Zone of skin (tissue), 1 donor: ENCODE measurements around a stretch of chr16.

GRCh38 chr16:19854368-19855095, 30.1 kb downstream of the GPRC5B start:
- RRBS: no CpG with 5 or more reads among the region's 7 CpGs

GRCh38 chr16:19886326-19886712, 1.7 kb upstream of the GPRC5B start:
- RRBS: no CpG with 5 or more reads among the region's 14 CpGs

DNA sequence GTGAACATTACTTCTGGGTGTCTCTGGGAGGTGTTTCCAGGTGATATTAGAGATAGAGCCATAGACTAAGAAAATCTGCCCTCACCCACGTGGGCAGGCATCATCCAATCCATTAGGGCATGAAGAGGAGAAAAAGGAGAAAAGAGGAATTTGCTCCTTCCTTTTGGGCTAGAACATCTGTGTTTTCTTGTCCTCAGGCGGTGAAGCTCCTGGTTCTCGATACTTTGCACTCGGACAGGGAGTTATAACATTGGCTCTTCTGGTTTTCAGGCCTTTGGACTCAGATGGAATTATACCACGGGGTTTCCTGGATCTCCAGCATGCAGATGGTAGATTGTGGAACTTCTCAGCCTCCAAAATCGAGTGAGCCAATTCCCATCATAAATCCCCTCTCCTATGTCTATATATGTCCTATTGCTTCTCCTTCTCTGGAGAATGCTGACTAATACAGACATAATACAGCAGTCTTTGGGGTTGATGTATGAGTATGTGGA, 9.9 kb upstream of the ACSM2B start:
- RRBS: no CpG with 5 or more reads among the region's 6 CpGs

DNA sequence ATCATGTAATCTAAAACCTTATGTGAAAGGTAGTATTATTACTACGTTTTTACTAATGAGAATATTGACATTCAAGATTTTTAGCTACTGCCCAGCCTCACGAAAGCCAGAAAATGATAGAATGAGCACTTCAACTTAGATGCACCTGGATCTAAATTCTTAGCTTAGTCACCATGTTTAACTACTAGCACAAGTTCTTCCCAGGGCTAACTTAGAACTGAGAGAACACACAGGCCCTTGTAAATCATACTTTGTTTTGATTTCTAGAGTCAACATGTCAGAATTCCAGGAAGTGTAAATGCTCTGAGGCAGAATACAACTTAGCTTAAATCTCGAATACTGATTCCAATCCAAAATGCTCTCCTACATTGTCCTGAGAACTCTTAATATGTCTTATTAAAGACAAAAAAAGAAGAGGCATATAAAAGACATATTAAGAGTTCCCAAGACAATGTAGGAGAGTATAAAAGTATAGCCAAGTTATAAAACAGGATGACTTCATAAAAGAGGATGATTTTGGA, 6.8 kb upstream of the ACSM1 start:
- RRBS: no CpG with 5 or more reads among the region's 3 CpGs

DNA sequence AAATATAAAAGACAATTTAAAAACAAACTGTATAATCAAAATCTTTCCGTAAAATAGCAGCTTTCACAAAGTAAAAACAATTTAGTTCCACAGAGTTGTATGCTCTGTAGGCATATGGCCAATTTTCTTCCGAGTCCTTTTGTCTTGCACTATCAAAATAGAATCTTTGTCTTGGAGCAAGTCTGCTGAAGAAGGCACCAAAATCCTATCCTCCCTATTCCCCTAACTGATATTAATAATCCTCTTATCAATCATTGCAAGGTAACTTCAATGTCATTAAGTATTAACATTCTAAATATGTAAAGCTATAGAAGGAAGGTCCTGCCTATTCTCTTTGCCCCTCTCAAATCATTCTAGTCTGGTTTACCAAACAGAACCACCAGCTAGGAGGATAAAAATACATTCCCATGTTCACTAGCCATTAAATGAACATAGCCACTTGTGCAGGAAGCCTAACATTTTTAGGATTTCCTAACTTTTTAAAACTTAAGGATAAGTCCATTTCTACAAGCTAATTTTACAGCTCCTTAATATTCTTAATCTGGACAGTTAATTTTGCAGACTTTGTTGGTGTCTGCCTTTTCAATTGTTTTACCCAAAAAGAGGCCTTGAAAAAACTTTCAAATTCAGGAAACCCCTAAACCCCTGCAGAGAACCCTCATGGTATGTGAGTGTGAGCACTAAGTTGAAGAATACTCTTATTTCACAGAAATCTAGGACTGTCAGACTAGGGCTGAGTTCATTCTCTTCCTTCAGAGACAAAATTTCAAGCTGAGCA, 7.3 kb downstream of the THUMPD1 start:
- RRBS: no CpG with 5 or more reads among the region's 2 CpGs

- RRBS: no CpG with 5 or more reads among the region's 9 CpGs
Measured at GRCh38 chr16:20803398-20804169, 2.7 kb downstream of the ERI2 start.

GRCh38 chr16:20866064-20866629, 34.0 kb downstream of the DCUN1D3 start:
- RRBS: no CpG with 5 or more reads among the region's 5 CpGs

DNA sequence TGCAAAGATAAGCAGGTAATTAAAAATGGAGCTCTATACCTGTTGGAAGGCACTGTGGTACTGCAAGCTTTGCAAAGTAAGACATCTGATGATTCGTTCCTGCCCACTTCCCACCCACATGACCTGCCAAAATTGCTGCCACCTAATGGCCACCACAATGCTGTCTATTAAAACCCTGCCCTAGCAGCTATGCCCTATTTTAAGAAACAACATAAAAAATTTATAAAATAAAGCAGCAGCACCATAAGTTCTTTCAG, 25.3 kb downstream of the DCUN1D3 start:
- RRBS: no CpG with 5 or more reads among the region's 1 CpG

- RRBS: no CpG with 5 or more reads among the region's 3 CpGs
Measured at GRCh38 chr16:20918714-20919271, 18.2 kb downstream of the LYRM1 start.

DNA sequence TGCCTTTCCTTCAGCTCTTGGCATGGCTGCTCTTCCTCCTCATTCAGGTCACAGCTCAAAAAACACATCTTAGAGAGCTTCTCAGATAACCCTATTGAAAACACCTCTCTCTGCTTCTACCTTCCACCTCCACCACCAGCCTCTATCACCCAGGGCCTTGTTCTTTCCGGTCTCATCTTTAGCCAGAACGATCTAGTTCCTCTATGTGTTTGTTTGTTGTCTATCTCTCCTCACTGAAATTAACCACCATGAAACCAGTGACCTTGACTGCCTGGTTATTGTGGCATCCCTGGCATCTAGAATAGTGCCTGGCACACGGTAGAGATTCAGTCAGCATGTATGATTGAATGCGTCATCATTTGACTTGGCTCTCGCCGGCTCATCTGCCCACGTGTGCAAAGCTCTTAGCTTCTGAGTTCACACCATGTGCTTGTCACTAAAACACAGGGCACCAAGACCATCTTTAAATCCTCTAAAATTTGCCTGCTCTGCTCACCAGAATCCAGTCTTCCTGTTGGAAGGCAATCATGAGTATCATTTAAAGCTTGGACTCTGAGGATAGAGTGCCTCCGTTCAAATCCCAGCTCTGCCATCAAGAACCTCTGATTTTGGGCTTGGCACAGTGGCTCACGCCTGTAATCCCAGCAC, 12.6 kb downstream of the CRYM start:
- RRBS: no CpG with 5 or more reads among the region's 9 CpGs

DNA sequence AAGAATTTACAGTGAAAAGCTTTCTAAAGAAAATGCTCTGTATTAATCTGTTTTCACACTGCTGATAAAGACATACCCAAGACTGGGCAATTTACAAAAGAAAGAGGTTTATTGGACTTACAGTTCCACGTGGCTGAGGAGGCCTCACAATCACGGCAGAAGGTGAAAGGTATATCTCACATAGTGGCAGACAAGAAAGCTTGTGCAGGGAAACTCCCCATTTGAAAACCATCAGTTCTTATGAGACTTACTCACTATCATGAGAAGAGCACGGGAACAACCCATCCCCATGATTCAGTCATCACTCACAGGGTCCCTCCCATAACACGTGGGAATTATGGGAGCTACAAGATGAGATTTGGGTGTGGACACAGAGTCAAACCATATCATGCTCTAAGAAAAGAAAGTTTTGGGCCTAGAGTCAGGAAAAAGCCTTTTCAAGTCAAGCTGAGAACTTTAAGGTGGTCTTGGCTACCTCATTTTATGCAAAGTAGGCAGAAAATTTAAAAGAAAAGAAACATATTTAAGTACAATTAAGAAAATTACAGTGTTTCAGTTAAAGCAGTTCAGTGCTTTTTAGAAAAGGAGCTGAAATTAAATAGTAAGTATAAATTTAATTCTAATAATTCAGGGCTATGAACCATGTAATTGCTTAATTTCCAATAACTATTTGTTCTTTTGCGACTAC, 24.9 kb upstream of the CRYM start:
- RRBS: no CpG with 5 or more reads among the region's 5 CpGs

DNA sequence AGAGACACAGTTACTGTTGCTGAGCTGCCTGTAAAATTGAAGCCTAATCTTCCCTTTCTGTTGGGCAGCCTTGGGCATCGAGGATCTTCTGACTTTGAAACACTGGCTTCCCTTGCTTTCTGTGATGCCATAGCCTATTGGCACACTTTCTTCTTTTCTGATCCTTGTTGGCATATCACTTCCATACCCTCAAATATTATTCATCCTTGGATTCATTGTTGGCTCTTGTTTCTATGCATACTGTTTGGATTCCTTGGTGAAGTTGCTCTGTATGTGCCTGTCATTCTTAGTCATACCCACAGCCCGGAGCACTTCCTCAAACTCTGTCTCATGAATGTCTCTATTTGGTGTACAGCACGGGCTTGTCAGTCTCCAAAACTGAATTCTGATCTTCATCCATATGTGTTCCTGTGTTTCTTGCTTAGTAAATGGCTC, 85.7 kb upstream of the CRYM start:
- RRBS: no CpG with 5 or more reads among the region's 3 CpGs

GRCh38 chr16:21836197-21836634, 21.3 kb downstream of the NPIPB4 start:
- RRBS: no CpG with 5 or more reads among the region's 20 CpGs

GRCh38 chr16:21957250-21957677, 4.1 kb downstream of the UQCRC2 start:
- RRBS: no CpG with 5 or more reads among the region's 5 CpGs

- RRBS: no CpG with 5 or more reads among the region's 7 CpGs
Measured at GRCh38 chr16:21971704-21972125, 18.6 kb downstream of the UQCRC2 start.

- RRBS: no CpG with 5 or more reads among the region's 6 CpGs
Measured at GRCh38 chr16:22207480-22207753, 1.3 kb downstream of the EEF2K start.

DNA sequence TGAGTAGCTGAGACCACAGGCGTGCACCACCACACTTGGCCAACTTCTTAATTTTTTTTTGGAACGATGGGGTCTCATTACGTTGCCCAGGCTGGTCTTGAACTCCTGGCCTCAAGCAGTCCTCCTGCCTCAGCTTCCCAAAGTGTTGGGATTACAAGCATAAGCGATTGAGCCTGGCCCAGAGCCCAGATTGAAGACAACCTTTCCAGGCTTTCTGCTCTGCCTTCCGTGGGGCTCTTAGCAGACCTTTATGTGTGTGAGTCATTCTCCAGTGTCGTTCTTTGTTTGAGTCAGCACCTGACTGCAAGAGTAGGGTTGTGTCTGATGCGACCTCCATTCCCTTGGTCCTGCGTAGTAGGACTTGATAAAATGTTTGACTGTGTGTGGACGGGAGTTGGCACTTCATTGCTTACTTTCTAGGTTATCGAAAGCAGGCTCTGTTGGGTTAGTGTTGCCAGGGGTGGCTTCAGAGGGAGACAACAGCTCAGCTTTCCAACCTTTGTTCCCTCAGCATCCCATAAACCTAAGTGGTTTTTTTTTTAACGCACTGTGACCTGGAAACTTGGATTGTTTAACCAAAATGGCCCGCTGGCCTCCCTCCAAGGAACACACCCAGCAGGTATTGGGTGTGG, 26.4 kb downstream of the EEF2K start:
- RRBS: no CpG with 5 or more reads among the region's 12 CpGs

DNA sequence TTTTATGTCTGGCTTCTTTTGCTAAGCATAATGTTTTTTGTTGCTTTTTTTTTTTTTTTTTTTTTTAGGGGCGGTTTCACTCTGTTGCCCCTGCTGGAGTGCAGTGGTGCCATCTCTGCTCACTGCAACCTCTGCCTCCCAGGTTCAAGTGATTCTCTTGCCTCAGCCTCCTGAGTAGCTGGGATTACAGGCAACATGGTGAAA, 28.7 kb downstream of the EEF2K start:
- RRBS: no CpG with 5 or more reads among the region's 1 CpG

- RRBS: no CpG with 5 or more reads among the region's 5 CpGs
Measured at GRCh38 chr16:22286643-22287149, 10.5 kb upstream of the POLR3E start.